Metastatic Breast Carcinoma in the Brain (tissue), 10 donors: ENCODE measurements around a stretch of chr14.

GRCh38 chr14:23071187-23071832, 14.0 kb upstream of the CDH24 start:
- PRO-cap, 10 experiments, result peak in 9 of 10 experiments; most common plus-strand start chr14:23071659 (in 5); most common minus-strand start chr14:23071565 (in 9)

GRCh38 chr14:23090386-23090825, 4.5 kb downstream of the ACIN1 start:
- PRO-cap, 10 experiments, result no peak in any of the 10 experiments

DNA sequence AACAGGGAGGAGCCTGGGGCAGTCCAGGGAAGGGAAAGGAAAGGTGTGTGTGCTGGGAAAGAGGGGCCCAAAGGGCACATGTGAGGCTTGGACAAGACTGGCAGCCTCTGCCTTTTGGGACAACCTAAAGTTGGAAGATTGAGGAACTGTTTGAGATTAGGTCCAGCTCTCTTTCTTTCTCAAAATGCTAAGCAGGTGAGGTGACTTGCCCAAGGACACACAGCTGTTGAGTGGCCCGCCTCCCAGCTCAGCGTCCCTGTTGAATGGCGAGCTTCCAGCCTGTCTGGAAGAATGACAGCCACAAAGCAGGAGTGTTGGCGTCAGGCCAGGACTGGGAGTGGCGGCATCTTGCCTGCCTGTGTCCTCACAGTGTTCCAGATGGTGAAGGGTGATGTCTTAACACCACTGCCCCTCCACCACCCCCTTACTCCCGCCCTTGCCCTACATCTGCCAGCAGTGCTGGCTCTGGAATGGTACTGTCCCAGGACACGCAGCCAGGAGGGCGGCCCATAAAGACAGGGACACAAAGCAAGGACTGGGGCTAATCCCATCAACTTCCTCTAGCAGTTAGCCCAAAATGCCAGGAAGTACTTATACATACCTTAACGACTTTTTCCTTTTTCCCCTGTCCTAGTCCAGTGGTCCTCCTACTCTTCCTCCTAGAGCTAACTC, 4.4 kb upstream of the CEBPE start:
- PRO-cap, 10 experiments, result peak in 2 of 10 experiments; most common plus-strand start position 372 of the sequence (in 1); most common minus-strand start position 265 of the sequence (in 2)

GRCh38 chr14:23126330-23127306, 7.6 kb upstream of the CEBPE start:
- PRO-cap, 10 experiments, result no peak in any of the 10 experiments

GRCh38 chr14:23145582-23146186, 26.6 kb upstream of the CEBPE start:
- PRO-cap, 10 experiments, result no peak in any of the 10 experiments

DNA sequence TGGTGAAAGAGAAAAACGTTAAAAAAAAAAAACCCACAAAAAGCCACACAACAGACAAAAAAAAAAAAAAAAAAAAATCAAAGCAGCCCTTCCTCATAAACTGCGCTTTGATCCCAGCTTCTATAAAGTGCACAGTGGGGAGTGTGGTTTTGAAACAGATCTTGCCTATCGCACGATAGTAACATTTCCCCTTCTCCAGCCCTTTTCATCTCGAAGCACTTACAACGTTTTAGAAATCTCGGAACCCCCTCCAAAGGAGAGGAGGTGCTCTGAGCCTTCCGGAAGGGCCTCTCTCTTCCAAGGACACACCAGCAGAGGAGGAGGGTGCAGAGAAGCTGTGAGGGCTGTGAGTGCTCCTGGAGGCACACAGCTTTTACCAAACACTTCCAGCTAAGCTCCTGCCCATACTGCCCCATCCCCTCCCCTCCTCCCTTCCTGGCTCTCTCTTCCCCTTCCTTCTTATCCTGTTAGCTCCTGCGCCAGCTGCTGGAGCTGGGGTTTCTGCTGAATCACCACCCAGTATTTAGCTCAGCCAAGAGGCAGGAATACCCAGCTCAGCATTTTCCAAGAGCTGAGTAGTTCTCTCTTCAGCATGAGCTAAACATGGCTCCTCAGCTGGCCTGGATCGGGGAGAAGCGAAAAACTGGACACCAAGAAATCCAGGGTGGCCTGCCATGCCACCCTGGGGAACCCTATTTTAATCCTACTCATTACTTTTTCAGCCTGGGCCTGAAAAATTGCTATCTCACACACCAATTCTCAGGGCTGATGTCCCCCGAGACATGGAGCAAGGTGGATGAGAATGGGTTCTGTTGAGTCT, 28.3 kb downstream of the SLC7A8 start:
- PRO-cap, 10 experiments, result no peak in any of the 10 experiments

DNA sequence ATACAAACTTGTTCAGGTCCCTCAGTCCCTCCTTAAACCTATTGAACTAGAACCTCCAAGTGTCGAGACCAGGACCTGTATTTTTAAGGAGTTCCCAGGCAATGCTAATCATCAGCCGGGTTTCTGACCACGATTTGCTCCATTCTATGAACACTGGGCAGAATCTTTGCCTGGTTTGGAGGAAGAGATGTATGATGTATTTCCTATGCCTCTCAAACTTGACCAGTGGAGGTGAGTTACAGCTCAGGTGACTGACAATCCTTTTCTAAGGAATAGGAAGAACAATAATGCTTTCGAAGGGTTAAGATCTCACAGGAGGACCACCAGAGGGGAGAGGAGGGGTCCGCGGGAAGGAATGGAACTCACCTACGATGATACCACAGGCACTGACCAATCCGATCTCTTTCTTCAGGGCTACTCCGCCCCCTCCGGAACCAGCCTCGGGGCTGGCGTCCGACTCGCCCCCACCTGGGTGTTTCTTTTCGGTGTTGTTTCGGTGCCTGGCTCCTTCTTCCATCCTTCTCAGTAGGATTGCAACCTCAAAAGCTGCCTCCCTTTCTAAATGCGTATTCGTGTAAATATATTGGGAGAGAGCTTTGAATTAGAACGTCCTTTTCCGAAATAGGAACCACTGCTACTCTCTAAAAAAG, 937 bp downstream of the SLC7A8 start:
- PRO-cap, 10 experiments, result peak in 7 of 10 experiments; most common plus-strand start position 479 of the sequence (in 6); most common minus-strand start position 388 of the sequence (in 2)

DNA sequence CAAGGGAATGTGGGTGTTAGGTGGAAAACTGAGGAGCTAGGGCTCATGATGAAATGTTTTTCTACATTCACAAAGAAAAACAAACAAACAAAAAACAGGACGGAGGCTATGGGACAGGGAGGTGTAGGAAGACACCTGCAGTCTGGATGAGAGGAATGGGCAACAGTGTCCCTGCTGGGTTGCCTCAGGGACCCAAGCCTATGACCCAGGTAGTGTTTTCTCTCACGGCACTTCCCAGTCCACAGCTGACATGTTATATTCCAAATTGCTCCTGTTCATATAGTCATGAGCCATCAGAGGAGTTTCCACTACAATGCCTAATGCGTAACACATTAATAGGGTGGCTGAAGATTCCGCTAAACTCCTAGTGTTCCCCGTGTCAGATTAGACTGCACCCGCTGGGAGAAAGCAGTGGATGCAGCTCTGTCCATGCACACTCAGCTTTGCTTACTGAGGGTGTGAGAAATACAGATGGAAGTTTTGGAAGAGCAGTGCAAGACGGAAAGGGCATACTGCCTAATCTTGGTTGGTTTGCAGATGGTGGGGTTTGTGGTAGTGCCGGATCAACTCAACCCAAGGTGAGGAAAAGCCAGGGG, 5.7 kb downstream of the PPP1R3E start:
- PRO-cap, 10 experiments, result no peak in any of the 10 experiments

DNA sequence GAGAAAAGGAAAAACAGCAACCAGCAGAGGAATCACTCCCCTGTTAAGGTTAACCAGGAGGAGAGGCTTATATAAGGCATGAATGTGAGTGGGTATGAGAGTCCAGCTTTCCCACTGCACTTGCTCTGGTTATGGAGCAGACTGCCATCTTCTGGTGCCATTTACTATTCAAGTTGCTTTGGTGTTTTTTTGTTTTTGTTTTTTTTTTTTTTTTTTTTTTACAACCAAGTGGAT, 3.0 kb downstream of the PPP1R3E start:
- PRO-cap, 10 experiments, result no peak in any of the 10 experiments

DNA sequence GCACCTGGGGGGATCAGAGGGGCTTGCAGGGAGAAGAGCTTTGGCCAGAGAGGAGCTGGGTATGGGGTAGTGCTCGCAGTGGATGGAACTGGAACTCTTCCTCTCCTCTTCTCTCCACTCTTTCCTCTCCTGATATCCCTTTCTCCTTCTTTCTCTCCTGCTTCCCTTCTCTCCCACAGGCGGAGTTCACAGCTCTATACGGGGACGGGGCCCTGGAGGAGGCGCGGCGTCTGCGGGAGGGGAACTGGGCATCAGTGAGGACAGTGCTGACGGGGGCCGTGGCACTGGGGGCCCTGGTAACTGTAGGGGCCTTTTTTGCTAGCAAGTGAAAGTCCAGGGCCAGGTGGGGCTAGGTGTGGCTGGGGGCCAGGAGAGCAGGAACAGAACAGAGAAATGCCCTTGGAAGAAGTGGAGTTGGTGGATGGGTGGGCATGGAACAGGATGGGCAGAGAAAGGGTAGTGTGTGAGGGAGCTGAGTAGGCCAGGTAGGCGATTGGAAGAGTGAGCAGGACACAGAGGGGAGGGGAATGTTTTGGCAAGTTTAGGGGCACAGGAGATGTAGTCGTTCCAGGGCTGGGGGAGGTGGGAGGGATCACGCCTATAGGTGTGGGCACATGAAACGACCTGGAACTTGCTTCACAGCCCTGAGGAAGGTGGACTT, 2.1 kb downstream of the BCL2L2 start:
- PRO-cap, 10 experiments, result no peak in any of the 10 experiments

DNA sequence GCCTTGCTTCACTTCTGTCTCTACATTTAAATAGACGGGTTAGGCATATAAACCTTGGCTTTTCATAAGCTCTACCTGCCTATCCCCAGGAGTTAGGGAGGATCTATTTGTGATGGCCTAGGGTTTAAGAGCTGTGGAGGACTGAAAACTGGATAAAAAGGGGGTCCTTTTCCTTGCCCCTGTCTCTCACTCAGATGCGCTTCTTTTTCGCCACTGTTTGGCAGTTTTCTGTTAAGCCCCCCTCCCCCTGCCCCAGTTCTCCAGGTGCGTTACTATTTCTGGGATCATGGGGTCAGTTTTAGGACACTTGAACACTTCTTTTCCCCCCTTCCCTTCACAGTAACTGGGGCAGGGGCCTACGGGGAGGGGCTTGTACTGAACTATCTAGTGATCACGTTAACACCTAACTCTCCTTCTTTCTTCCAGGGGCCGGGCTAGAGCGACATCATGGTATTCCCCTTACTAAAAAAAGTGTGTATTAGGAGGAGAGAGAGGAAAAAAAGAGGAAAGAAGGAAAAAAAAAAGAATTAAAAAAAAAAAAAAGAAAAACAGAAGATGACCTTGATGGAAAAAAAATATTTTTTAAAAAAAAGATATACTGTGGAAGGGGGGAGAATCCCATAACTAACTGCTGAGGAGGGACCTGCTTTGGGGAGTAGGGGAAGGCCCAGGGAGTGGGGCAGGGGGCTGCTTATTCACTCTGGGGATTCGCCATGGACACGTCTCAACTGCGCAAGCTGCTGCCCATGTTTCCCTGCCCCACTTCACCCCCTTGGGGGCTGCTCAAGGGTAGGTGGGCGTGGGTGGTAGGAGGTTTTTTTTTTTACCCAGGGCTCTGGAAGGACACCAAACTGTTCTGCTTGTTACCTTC, 3.8 kb downstream of the PABPN1 start:
- PRO-cap, 10 experiments, result no peak in any of the 10 experiments

- PRO-cap, 10 experiments, result no peak in any of the 10 experiments
Observed at GRCh38 chr14:23325692-23326132, 4.5 kb downstream of the PABPN1 start.

GRCh38 chr14:23412534-23413175, 4.6 kb upstream of the MYH6 start:
- PRO-cap, 10 experiments, result no peak in any of the 10 experiments

GRCh38 chr14:23469005-23469160, 620 bp upstream of the NGDN start:
- PRO-cap, 10 experiments, result no peak in any of the 10 experiments

- PRO-cap, 10 experiments, result no peak in any of the 10 experiments
Observed at GRCh38 chr14:23550486-23550774, 1.1 kb downstream of the ZFHX2 start.

DNA sequence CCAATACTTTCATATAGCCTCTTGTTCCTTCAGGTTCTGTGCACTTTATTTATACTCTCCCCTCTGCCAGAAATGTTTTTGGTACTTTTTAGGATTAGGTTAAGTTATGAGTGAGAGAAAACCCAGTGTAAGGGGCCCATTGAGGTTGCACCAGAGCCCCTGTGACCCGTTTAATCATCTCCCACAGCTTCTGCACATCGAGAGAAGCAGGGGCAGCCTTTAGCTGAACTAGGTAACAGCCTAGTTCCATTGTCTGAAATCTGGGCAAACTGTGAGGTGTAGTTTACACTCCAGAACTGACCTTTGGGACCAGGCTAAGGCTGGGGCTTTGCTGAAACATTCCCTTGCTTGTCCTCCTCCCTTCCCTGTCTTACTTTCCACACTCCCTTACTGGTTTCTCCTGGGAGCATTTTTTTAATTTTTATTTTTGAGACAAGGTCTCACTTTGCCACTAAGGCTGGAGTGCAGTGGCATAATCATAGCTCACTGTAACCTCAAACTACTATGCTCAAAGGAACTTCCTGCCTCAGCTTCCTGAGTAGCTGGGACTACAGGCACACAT, 26.0 kb upstream of the DHRS2 start:
- PRO-cap, 10 experiments, result no peak in any of the 10 experiments

- PRO-cap, 10 experiments, result no peak in any of the 10 experiments
Observed at GRCh38 chr14:23613526-23613812, 22.7 kb upstream of the DHRS2 start.

DNA sequence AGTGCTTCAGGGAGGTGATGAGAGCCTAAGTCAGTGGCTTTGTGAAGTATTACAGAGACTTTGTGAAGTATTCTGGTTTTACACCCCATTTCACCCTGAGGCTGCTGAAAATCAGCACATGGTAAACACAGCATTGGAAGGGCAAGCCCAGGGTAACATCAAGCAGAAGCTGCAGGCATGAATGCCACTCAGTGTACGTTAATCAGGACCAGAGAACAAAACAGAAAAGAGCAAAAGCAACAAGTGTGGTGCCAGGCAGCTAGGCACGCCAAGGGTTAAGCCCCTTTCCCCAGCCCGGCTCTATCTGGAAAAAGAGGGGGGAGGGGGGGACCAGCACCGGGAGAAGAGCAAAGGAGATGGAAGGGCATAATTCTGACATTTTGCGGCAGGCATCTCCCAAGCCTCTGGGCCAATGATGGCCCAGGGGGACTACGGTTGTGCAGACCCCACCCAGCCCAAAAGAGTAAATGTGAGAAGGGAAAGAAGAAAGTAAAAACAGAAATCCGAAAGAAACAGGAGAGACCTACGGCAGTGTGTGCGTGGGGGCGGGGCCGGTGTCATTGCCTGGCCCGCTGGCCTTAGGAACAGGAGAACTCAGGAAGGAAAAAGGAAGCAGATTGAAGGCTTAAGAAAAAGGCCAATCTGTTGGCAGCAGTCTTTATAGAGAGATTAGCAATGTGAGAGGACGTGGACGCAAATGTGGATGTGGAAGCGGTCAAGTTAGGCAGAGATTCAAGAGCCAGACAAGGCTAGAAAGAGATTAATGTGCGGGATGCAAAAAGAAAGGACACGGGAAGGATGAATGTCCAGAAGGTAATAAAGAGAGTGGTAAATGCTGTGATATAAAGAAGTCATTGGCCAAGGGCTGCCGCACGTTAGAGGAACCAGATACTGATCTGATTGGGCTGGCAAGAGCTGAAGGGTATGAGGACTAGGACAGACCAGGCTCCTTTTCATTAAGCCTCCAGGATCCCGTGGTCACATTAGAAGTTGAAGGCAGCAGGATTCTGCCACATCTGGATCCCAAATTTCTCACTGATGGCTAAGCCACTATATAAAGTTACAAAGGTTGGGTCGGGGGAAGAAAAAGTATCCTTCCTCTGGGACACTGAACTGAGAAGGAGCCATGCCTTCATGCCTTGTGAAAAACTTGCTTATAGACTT, 59.2 kb downstream of the DHRS2 start:
- PRO-cap, 10 experiments, result peak in 1 of 10 experiments; most common plus-strand start position 165 of the sequence (in 1)

GRCh38 chr14:23699217-23699537, 63.0 kb downstream of the DHRS2 start:
- PRO-cap, 10 experiments, result no peak in any of the 10 experiments

DNA sequence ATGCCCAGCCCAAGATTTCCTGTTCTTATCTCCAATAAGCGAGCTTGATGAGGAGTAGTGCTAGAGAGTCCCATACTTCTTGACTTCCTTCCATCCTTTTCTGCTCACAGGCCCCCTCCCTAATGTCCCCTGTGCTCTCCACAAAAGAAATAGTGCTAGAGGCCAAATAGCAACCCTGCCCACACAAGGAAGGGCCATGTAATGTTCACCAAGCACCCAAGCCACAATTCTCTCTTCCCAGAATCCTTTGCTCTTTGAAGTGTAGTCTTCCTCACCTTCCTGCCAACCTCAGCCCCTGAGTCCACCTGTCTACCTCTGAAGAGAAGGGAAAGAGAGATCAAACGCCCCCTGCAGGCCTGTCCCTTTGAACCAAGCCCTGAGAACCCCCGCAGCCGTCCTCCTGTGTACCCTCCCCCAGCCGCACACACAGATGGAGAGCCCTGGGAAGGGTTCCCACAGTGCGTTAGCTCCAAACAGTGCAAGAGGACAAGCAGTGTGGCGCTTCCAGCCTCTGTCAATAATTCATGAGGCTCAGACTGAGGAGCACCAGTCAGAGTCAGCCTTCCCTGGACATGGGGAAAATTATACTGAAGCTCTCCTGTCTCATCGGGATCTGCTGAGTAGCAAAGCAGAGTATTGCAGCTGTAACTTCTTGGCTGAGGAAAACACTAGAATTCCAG, 1.9 kb upstream of the DHRS4 start:
- PRO-cap, 10 experiments, result no peak in any of the 10 experiments